ENCODE measurements around a stretch of chr13.

GRCh38 chr13:99124852-99125415, 75.7 kb upstream of the UBAC2 start:
- PRO-cap, result no peak

- PRO-cap, result no peak
These were observed 3.8 kb upstream of the UBAC2 start for GRCh38 chr13:99196858-99197185.

DNA sequence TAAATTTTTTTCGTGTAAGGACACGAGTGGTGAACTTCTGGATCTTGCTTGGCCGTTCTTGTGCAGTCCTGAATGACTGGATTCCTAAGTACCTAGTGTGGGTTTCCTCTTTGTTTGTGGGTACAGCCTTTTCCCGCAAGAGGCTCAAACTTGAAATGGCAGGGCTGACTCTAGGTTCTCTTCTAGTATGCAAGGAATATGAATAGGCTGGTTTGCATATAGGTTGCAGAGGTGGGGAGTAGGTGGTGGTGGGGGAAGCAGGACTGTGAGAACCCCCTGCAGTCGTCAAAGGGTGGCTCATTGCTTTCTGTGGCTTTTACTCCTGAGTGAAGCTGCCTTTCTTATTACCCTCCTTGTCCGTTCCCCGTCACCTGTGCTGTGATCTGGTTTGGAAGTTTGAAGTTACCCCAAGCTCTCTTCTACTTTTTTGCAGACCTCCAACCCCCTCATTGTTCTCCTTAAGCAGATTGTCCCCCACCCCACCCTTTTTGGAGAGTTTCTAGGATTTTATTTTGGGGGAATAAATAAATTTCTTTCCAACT, 13.7 kb downstream of the UBAC2 start:
- PRO-cap, result no peak

GRCh38 chr13:99217749-99218331, 17.2 kb downstream of the UBAC2 start:
- PRO-cap, result no peak

DNA sequence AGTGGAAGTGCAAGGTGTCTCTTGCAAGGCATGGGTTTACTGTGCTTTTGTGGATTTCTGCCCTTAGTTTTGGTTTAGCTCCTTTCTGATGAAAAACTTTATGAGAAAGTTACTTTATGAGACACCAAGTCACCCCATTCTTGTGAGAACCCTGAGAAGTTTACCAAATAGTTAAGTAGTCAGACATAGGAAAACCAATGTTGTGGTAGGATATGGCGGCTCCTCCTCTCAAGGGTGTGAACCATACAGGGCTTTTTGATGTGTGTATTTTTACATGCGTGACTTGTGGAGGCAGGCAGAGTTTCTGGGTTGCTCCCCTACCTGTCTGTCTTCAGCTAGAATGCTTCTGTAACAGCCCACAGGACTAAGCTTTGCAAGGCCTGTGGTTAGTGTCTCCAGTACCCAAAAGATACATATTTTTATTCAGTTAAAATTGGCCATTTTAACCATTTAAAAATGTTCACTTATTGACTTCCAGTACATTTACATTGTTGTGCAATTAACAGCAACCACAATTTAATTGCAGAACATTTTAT, 18.3 kb downstream of the UBAC2 start:
- PRO-cap, result bidirectional peak, plus-strand start at position 298 of the sequence, minus-strand start at position 162 of the sequence

- PRO-cap, result no peak
These were observed 3.1 kb downstream of the GPR18 start for GRCh38 chr13:99254713-99255942.

DNA sequence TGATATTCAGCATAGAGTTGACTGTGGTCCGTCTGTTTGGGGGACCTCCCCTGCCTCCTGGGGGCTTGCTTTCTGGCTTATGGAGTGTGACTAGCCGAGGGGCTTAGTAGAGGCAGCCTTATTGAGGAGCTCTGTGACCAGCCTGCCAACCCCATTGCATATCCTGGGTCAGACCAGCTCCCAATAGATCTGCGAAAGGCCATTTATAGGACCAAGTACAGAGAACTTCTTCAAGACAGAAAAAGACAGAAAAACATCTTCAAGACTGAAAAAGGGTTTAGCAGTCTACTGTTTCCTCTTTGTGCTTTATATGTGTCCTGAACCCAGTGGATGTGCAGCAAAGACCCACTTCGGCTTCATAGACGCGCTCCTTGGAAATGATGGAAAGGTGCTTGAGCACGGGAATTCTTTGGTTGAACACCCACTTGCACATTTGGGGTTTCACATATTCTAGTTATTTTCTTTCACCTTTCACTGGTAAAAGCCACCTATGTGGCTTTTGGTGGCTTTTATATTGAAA, 4.2 kb downstream of the GPR183 start:
- PRO-cap, result no peak

DNA sequence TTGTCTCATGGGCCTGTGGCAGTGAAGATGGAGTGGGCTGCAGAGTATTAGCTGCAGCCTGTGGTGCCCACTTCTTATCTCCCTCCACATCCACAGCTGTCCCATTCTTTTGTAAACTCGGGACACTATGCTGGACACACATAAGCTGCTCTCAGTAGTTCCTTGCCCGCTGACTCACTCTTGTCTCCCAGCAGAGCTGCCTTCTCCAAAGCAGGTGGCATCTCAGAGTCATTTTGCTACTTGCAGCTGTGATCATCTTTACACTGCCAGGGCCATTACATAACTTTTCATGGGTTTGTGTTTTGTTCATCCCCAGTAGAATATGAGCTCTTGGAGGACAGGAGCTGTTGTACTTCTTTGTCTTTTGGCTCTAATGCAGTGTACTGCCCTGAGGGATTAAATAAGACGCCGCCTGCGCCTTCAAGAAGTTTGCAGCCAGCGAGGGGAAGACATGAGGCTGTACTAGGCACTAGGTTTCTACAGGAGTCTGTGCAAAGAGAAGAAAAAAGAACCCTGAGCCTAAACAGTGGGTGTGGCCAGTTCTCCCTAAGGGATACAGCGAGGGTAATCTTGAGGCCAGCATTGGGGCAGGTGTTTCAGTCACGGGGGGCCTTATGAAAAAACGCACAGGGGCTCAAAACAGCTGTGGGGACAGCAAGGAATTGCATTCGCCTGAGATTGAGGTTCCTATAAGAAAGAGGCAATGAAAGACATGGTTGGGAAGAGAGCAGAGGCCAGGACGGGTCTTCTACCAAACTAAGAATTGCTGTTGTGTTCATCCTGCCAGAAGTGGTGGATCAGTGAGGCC, 40.8 kb upstream of the GPR183 start:
- PRO-cap, result no peak

- PRO-cap, result no peak
These were observed 45.6 kb upstream of the GPR183 start for GRCh38 chr13:99352700-99353360.

GRCh38 chr13:99355720-99356170, 48.5 kb upstream of the GPR183 start:
- PRO-cap, result no peak

DNA sequence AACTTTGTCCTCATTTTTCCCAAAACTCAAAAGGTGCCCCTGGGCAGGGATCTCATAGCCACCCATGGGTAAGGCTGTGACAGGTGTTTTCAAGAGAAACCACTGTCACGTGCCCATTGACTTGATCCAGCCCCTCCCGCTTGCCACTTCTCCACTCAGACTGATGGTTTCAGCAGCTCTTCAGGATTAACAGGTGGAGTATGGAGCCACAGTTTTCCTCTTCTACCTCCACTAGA, 63.3 kb upstream of the GPR183 start:
- PRO-cap, result no peak

DNA sequence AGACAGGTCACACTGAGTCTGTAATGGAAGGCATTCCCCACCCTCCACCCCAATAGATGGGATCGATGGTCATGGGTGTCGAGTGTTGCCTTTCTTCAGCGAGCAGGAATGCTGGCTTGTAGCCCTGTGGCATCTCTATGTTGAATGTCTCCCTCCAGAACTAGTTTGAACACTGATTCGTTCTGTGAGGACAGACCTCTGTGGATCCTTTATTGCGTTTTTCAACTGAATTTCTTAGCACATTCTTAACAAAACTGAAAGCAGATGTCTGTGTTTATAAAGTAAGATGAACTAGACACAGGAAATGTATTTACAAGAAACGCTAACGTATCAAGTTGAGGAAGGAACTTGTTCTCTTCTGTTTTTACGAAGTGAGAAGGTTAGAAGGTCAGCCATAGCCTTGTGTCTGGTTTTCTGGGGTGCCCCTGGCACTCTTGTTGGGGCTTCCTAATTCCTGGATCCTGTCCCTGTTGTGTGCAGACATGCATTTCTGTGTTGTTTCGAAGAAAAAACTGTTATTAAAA, 36.8 kb upstream of the TM9SF2 start:
- PRO-cap, result no peak

DNA sequence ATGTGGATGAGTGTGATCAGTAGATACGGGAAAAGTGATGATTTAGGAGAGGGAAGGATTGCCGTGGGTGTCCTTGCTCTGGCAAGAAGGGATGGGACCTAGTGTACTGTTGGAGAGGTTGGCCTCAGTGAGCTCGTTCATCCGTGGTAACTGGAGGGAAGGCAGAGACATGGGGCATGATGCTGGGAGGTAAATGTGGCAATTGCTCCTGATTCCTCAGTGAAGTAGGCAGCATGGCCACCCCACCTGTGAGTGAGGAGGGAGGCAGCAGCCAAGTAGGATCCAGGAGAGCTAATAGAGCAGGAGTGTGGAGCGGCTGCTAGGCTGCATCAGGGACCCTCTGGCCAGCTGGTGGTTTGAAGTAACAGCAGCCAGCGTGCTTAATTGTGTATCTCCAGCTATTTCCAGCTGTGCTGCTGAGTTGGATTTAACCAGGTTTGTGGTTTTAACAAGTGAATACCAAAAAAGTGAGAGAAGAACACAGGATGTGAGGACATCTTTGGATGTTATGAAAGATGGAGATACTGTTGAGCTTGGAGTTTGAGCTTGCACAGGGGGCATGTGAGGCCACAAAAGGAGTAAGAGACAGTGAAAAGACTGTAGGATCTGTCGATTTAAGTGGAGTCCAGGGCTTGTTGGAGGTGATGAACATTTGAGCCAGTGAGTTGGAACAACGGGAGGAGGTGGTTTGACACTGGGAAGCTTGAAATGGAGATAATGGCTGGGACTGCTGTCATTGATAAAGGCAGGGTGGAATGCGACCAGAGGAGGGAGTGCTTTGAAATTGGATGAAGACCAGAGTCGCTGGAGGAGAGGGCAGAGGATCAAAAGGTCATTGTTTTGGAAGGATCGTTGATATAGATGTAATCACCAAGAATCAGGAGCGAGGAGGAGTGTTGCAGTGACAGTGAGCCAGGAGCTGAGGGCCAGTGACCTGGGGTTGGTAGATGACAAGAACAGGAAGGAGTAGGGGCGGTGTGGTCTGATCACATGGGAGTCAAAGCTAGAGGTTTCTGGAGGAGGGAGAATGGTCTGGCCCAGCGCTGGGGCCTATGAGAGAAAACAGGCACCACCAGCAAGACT, 25.0 kb downstream of the TM9SF2 start:
- PRO-cap, result no peak

GRCh38 chr13:99543796-99544265, 42.6 kb downstream of the TM9SF2 start:
- PRO-cap, result no peak

DNA sequence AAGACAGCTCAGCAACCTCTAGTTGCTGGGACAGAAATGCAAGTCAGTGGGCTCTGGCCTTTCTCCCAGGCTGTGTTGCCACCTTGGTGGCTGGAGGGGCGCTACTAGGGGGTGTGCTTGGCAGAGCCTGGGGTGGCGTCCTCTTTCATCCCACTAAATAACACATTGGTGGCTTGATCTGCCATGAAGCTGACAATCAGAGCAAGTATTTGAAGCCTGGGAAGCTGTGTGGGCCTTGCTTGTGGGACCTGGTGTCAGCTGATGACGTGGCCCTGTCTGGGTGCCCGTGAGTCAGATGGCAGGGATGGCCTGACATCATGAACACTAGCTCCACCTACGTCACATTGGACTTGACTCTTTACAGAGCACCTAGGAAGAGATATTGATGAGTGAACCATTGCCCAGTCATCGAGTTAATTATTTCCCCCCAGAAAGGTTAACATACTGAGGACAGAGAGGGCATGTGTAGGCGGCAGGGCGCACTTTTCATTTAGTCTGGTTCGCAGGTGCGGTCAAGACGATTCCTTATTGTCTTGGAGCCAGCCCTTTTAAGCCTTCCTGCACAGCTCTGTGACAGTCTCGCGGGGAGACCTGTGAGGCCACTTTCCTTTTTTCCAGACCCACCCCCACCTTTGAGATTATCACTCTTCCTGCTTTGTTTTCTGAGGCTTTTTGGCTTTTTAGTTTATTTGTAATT, 49.1 kb downstream of the CLYBL start:
- PRO-cap, result bidirectional peak, plus-strand start at position 493 of the sequence, minus-strand start at position 263 of the sequence

GRCh38 chr13:99751703-99752270, 145.3 kb downstream of the CLYBL start:
- PRO-cap, result unidirectional peak, plus-strand start at chr13:99752087

- PRO-cap, result no peak
These were observed 2.2 kb upstream of the ZIC2 start for GRCh38 chr13:99979428-99979806.

DNA sequence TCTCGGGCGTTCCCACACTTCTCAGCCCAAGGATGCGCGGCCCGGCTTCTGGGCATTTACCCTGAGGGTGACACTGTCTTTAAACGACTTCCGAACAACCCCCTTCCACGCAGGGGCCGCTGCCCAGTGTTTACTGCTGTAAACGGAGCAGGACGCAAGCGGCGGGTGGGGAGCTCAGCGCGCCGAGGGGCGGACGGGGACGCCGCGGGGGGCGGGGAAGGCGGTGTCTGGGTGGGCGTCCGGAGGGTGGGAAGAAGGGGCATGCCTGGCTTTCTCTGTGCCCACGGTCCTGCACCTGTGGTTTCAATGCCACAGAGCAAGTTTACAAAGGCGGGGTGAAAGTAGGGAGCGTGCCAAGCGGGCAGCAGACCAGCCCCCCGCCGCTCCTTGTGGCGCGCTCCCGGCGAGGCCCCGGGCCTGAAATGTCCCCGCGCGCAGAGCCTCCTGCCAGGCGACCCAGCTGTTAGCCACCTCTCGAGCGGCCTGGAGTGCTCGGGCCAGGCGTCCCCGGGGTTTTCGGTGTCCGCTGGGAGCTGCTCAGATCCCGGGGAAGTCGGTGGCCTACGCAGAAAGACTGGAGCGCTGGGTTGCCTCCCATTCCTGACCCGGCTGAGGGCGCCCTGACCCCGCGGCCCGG, 1.7 kb upstream of the ZIC2 start:
- PRO-cap, result unidirectional peak, minus-strand start at position 299 of the sequence

DNA sequence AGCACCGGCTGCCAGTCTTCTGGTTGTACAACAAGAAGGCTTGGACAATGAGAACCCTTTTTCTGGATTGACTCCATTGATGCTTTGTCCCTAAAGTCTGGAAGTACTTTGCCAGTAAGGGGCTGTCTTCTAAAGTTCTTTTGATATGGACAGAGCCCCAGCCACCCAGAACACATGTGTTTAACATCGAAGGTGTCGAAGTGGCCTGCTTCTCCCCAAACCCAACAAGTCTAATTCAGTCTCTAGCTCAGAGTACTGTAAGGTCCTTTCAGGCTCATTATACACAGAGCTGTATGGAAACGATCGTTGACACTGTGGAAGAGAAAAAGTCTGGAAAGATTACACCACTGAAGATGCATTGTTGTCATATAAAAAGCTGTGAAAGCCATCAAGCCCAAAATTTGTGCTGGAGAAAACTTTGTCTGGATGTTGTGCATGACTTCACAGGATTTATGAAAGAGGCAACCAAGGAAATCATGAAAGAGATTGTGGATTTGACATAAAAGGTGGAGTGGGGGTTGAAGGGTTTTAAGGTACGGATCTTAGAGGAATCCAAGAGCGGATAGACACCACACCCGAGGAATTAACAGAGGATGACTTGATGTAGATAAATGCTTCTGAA, 236.9 kb downstream of the PCCA start:
- PRO-cap, result no peak

GRCh38 chr13:100402846-100403128, 185.8 kb downstream of the GGACT start:
- PRO-cap, result no peak

All from ileum (tissue), 1 donor.